Measurements from ENCODE around the gene UNC119B.

GRCh38 chr12:120006659-120007260 lies 17.7 kb downstream of the BICDL1 start:
- PRO-cap: no peak

DNA sequence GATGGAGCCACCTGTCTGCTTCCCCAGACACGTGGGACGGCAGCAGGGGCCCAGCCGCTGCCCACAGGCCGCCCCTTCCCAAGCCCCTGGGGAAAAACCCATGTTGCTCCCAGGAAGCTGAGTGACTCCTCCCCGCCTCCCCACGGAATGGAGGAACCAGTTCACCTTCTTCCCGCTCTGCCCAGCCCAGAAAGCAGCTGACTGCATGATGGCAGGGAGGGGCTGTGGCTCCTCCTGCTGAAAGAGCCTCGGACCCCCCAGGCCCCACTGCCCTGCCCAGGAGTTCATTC lies 14.9 kb downstream of the RAB35 start:
- PRO-cap: no peak

- PRO-cap: no peak
Observed at GRCh38 chr12:120124267-120124776, 7.8 kb upstream of the RAB35 start.

GRCh38 chr12:120195641-120195929 lies 1.1 kb upstream of the GCN1 start:
- PRO-cap: no peak

DNA sequence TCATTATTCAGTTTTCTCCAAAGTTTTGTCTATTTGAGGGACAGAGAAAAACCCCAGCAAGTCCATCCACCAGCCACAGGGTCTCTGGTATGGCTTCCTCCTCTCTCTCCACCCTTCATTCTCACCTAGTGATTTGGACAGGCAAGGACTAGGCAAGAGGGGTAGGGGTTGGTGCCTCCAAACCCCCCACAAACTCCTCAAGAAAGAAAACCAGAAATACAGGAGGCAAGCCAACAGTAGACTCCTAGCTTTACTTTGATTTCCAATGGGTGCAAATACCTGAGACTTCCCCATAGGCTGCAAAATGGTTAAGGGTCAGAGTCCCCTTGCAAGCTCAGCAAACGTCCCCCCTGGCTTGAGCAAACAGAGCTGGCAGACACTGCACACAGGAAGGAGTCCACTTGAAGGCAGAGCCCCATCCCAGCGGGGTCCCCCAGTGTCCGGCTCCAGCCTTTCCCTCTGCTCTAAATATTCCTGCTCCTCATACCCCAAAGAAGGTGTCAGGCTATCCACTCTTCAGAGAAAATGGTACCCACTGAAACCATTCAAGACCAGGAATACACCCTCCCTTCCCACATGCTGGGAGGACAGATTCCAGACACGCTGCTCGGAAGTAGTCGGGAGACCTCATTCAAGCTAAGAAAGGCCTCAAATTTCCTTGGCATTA lies 26.8 kb upstream of the RPLP0 start:
- PRO-cap: no peak

DNA sequence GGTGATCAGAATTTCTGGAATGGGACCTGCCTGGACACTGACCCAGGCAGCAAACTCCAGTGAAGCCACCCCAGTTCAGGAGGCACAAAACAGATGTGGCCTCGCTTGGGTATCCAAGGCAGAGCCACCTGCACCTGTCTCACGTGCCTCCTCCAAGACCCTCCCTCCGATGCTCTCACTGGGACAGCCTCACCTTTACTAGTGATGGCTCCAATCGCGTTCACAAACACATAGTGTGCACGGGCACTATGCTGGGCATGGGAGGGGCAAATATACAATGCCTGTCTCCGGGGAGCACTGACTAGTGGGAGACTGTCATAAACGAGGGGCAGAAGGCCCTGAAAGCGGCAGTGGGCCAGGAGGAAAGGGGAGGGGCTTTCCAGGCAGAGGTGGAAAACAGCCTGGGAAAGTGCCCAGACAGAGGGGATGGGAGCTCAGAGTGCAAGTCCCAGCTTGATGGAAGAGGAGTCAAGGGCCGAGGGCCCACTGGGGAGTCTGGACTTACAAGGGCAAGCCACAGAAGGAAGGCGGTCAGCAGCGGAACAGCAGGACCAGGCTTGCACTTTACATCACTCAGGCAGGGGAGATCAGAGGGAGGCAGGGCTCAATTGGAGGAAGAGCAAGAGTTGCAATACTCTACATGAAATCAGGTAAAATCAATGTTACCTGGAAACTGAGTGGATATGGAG lies 24.1 kb downstream of the PXN start:
- PRO-cap: unidirectional peak, plus-strand start at position 416 of the sequence

- PRO-cap: no peak
Observed at GRCh38 chr12:120365720-120366522, 3.0 kb downstream of the MSI1 start.

- PRO-cap: no peak
Observed at GRCh38 chr12:120367901-120368595, 916 bp downstream of the MSI1 start.

- PRO-cap: no peak
Observed at GRCh38 chr12:120452627-120452946, 6.3 kb downstream of the GATC start.

- PRO-cap: no peak
Observed at GRCh38 chr12:120465458-120465984, 4.0 kb downstream of the SRSF9 start.

- PRO-cap: no peak
Observed at GRCh38 chr12:120575412-120576121, 5.6 kb downstream of the POP5 start.

DNA sequence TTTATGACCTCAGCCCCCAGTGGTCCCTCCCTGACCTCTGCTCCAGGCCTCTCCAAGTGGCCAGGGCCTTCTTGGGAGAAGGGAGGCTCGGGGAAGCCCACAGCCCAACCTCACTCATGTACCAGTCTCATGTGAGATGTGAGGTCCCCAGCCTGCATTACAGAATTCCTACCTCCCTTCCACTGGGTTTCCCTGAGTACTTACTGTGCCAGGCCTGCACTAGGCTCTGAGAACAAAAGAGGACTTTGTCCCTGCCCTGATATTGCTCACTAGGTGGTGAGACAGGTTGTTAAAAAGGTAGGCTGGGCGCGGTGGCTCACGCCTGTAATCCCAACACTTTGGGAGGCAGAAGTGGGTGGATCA lies 9.8 kb upstream of the POP5 start:
- PRO-cap: no peak

DNA sequence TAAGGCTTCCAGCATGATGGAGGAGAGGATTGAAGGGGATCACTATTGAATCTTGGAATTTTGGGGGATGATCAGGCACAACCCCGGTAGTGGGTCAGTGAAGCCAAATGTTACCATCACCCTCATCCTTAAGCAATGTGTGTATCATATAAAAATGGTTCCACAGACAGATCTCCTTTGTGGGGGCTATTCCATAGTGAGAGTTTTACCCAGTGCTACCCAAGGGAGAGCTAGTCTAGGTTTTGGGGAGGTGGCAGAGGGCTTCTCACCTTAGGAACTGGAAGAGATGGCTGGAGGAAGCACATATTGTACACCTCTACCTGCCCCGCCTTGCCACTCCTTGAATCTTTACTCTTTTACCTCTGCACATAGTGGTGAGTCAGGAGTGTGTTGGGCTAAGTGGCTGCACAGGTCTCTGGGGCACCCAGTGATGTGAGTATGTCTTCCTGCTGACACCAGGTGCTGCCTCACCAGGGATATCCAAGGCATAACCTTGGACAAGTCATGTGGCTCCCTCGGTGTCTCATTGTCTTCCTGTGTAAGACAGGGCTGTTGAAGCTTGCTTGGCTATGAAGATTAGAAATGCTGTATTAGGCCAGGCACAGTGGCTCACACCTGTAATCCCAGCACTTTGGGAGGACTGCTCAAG lies 19.9 kb upstream of the CABP1 start:
- PRO-cap: no peak

GRCh38 chr12:120641250-120641663 lies 831 bp downstream of the CABP1 start:
- PRO-cap: no peak

DNA sequence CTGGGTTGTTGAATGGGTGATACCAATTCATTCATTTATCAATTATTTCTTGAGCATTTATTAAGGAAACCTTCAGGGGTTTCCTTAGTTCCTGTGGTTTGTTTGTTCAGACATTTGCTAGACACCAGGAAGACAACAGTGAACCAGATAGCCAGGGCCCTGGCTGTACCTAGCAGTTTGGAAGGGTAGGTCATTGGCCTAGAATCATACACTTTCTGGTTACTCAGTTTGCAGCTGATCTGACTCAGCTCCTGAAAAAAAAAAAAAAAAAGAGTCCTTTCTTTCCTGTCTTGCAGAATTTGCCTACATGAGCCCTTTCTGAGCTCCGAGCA lies 2.3 kb downstream of the CABP1 start:
- PRO-cap: no peak

GRCh38 chr12:120649966-120650701 lies 9.7 kb downstream of the CABP1 start:
- PRO-cap: unidirectional peak, plus-strand start at chr12:120650503

DNA sequence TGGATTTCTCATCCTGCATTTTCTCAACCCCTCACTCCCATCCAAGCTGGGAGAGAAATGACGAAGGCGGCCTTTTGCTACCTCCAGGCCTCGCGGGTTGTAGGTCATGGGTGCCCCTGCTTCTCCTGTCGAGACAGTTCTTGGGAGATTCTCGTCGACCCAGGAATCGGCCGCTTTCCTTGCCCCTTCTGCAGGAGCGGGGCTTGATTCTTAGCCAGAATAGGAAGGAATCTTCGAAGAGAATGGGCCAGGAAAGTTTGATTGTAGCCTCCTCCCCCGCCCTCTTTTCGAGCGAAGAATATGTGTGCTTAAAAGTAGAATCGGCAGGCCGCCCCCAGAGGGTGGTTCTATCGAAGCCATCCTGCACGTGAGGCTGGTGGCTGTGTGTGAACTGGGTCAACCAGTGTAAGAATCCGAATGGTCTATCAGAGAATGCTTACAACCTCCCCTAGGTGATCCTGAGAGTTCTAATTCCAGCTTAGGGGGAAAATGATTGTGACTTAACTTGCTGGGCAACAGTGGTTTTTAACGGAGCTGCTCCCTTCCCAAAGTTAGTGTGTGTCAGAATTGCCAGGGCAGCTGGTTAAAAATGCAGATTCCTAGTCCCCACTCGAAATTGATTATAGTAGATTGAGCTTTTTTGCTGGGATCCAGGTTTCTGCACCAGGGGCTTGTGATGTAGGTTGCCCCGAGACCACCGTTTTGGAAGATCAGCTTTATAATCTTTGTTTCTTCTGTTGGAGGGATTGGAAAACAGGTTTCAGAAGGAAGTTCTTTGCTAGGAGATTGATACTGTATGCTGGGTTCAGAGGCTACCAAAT lies 1.0 kb downstream of the MLEC start:
- PRO-cap: no peak

GRCh38 chr12:120701018-120701729 lies 9.1 kb upstream of the UNC119B start:
- PRO-cap: no peak

DNA sequence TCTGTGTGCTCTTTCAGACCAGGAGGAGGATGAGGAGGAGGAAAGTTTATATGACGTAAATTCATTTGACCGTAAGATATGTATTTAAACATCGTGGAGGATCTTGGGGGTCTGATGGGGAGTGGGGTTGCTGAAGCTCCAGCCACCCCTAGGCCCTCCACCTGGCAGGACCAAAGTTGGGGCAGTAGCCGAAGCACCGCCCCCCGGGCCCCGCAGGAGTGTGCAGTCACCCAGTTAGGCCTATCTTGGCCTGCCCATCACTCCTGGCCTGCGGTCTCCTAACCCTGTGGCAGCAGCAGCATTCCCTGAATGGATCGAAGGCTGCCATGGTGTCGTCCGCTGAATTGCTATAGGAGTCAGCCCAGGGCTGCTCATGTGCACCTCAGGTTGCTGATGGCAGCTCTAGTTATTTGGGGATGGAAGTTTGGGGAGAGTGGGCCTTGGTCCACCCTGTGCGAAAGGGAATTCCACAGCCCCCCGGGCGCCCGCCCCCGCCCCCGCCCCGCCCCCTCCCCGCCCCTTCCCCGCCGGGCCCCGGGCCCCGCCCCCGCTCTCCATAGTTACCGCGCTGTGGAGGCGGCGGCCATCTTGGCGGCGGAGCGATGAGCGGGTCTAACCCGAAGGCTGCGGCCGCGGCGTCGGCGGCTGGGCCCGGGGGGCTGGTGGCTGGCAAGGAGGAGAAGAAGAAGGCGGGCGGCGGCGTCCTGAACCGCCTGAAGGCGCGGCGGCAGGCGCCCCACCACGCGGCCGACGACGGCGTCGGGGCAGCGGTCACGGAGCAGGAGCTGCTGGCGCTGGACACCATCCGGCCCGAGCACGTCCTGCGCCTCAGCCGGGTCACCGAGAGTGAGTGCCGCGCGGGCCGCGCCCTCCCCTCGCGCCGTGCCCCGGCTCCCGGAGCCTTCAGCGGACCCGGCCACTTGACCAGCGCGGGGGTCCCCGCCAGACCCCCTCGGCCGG lies at the start of gene UNC119B:
TSS of gene UNC119B (plus strand) at position 586 of the 960 bp plus-strand sequence.
- PRO-cap: bidirectional peak, plus-strand start at position 586 of the sequence, minus-strand start at position 487 of the sequence

- PRO-cap: no peak
Observed at GRCh38 chr12:120925607-120926331, 21.6 kb upstream of the SPPL3 start.